Measurements from ENCODE around the gene SCAI.

DNA sequence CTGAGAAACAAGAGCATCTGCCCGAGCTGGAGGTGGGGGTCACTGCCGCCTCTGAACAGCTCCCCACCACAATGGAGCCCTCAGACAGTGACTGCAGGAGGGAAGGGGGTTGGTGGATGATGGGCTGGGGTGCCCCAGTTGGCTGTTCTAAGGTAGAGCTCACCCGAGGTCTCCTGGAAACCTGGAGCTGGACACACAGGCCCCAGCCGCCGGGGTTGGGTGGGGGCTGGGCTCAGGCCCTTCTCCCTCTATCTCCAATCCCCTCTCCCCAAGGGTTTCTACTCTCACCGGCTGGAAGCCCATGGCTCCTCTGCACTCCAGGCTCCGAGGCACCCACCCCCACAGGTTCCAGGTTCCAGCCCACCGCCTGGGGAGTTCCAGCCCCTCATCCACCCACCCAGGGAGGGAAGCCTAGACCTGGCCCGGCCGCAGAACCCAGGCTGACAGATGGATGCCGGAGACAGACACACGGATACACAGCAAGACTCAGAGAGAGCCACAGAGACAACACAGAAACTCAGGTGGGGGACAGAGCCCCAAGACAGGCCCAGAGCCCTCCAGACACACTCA, 731 bp downstream of the NR5A1 start:
- RRBS = 33% methylated on average over 2 of the region's 12 CpGs

DNA sequence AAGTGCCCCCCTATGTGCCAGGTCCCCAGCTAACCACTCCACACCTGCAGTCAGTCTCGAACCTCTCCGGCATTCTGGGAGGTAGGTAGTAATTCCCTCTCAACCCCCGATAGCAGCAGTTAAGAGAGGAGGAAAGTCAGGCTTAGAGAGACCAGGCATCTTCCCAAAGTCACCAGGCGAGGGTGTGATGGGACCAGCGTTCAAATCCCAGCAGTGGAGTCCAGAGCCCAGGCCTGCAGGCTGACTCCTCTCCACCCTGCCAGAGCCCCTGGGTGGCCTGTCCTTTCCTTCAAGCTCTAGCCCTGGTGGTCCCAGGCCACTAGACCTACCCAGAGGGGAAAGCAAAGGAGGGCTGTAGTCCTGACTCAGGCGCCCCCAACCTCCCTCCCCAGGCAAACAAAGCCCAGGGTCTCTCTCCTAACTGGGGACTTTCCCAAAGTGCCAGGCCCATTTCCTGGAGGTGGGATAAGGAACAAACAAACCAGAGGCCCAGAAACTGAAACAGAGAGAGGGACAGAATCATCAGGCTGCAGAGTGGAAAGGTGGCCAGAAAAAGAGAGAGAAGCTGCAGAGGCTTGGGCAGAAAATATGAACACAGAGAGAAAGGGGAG, 4.3 kb upstream of the NR5A1 start:
- RRBS = no CpG with 5 or more reads among the region's 6 CpGs

GRCh38 chr9:124659011-124659686, 112.0 kb downstream of the NR6A1 start:
- RRBS = no CpG with 5 or more reads among the region's 15 CpGs

GRCh38 chr9:124837993-124838393, 15.3 kb upstream of the WDR38 start:
- RRBS = no CpG with 5 or more reads among the region's 9 CpGs

DNA sequence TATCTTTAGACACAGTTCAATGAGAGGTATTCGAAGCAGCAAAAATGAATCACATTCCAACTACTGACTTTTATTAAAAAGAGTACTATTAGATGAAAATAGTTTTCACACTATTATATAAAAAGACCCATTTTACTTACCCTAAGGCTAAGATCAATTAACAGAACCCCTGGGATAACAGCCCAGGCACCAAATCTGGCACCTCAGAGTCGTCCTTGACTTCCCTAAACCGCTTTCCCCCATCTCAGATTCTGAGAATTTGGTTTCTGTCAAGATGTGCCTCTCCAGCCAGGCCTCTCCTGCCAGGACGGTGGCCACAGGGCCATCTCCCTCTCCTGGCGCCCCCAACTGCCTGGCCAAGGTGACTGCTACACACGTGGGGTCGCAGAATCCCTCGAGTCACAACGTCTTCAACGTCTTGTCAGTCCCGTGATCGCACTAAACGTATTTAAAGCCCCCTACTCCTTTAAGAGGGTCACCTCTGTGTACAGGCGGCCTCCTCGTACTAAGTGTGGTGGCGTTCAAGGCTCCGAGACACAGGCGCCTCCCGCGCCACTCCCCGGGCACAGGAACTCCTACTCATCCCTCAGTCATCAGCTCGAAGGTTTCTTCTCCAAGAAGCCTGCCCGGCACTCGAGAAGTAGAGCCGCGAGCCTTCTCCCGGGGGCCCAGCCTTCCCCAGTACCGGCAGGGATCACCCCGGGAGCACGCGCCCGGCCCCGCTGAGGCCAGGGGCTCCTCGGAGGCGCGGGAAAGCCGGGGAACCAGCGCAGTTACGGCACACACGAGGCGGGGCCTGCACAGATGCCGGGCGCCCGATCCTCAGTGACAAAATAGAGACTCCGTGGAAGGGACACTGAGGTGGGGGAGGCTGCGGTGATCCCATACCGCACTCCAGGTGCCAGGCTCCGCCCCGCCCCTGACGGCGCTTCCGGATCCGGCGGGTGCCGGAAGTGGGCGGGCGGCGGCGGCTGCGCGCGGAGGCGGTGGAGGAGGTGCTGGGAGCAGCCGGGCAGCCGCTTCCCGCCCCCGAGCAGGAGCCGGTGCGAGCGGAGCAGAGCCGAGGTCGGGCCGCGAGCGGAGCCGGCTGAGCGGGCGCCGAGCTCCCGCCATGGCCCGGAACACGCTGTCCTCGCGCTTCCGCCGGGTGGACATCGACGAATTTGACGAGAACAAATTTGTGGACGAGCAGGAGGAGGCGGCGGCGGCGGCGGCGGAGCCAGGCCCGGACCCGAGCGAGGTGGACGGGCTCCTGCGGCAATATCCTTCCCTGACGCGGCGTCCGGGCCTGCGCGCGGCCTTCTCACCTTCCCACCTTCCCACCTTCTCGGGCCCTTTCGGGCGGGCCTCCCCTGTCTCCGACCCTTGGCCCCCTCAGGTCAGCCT, 6.7 kb downstream of the ARPC5L start:
- RRBS = 1% methylated on average over 46 of the region's 112 CpGs

DNA sequence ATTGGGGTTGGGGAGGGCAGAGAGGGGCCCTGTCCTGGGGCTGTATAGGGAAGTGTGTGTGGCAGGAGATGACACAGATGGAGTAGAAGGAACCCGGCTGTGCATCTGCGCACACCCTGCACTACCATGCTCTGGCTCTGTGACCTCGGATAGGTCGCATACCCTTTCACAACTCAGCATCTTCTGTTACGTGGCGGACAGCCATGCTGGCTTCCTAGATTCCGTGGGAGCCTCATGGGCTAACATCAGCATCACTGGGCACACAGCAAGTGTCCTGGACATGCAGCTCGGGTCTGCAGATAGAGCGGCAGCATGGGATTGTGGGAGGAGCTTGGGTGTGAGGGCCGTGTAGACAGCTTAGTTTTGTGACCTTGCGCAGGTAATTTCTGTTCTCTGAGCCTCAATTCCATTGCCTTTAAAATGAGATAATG, 9.2 kb downstream of the ARPC5L start:
- RRBS = no CpG with 5 or more reads among the region's 11 CpGs

DNA sequence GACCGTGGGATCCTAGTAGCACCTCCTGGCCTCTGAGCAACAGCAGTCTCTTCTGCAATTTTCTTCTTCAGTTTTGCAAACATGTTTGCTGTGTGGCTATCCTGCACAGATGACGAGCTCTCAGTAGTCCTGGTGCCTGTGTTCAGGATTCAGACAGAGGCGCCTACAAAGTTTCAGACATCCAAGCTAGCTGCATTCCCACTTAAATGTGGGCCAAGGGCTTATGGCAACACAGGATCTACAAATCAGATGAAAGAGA, 2.3 kb downstream of the GOLGA1 start:
- RRBS = no CpG with 5 or more reads among the region's 3 CpGs

DNA sequence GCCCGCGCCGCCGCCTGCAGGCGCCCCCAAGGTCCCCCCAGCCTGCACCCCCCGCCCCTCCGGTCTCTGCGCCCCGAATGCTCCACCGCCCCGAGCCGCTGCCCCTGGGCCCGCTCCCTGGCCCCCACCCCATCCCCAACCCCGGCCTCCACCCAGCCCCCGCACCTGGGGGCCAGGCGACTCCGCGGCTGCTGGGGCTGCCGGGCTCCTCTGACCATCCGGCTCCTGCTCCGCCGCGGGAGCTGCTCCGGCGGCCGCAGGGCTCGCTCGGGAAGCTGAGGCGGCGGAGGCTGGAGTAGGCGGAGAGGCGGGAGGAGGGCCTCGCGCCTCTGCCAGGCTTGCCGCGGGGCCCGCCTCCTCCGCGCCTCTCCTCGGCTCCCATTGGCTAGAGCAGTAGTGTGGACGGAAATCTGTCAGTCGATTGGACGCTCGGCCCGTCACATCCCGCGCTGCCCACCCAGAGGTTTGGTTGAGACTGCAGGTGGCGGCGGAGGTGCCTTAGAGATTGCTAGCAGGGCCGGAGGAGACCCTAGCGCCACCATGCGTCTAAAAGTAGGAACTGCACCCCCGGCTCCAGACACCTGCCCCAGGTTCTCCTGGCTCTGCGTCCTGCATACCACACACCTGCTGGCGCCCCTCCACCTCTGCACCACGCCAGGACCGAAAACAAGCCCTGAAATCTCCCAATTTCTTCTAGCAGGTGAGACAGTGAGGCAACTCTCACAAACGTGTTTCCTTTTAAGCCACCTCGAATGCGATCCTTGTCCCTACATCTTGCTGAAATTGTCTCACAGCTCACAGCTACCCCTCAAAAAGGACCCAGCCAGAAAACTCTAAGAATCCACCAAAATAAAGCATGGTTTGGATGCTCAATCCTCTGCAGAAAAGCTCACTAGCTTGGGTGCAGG, at the start of gene SCAI:
TSS of gene SCAI (minus strand) at position 309 of the 908 bp plus-strand sequence.
- RRBS = under 1% methylated on average over 15 of the region's 60 CpGs

GRCh38 chr9:125343190-125343970, 81.8 kb downstream of the GAPVD1 start:
- RRBS = no CpG with 5 or more reads among the region's 2 CpGs

- RRBS = no CpG with 5 or more reads among the region's 17 CpGs
Observed at GRCh38 chr9:125424668-125425278, 163.1 kb downstream of the GAPVD1 start.

GRCh38 chr9:125746592-125746781, 686 bp upstream of the PBX3 start:
- RRBS = 1% methylated on average over 25 of the region's 25 CpGs

- RRBS = 27% methylated on average over 8 of the region's 30 CpGs
Observed at GRCh38 chr9:125748451-125749055, 1.4 kb downstream of the PBX3 start.

GRCh38 chr9:125769228-125770203, 22.3 kb downstream of the PBX3 start:
- RRBS = no CpG with 5 or more reads among the region's 7 CpGs

- RRBS = no CpG with 5 or more reads among the region's 8 CpGs
Observed at GRCh38 chr9:125915549-125915963, 168.4 kb downstream of the PBX3 start.

DNA sequence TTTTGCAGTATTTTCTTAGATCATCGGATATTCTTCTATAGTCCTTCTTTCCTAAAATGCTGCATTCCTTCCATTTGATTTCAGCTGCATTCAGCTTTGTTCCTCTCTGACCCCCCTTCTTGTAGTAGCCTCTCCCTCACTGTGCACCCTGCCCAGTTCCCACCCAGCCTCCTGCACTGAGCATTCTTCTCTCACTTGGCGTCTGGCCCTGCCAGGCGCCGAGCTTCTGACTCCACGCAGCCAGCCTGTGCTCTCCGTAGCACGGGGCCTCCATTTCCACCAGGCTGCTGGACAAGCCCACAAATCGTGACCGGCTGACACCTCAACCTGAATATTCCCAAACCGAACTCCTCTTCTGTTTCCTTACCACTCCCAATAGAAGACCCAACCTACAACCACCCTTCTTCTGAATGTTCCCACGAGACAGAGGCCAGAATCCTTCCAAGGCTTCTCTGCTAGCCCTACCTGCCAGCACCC, 40.0 kb downstream of the MVB12B start:
- RRBS = no CpG with 5 or more reads among the region's 11 CpGs

DNA sequence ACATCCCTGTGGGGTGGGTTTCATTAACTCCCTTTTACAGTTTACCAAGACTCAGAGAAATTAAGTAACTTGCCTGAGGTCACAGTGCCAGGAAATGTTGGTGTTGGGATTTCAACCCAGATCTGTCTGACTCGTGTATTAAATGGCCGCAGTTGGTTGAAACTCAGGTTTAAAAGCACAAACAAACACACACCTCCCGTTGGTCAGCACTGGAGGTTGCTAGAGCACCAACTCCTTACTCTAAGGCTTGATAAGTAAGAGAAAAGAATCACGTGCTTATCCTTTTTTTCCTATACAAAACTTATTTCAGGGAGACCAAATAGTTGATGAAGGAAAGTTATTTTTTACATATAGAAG, 63.6 kb downstream of the MVB12B start:
- RRBS = no CpG with 5 or more reads among the region's 4 CpGs

DNA sequence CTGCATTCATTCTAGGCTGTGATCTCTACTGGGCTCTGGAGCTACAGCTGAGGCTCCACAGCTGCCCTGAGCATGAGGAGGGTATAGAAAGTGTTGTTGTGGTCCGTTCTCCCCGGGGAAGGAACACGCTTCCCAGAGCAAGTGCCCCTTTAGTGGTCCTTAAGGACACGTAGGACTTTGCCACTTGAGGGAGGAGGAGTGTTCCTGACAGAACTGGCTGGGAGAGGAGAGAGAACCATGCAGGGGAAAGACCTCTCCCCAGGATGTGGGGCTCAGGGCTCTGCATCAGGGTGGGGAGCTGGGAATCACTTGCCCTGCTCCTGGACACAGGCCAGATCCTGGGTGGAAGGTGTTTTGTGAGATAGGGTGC, 117.3 kb upstream of the LMX1B start:
- RRBS = no CpG with 5 or more reads among the region's 4 CpGs

DNA sequence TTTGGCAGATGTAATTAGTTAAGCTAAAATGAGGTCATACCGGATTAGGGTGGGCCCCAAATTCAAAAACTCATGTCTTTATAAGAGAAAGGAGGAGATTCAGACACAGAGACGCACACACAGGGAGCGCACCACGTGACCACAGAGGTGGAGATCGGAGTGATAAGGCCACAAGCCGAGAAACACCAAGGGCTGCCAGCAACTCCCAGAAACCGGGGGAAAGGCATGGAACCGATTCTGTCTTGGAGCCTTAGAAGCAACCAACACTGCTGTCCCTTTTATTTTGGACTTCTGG, 31.8 kb upstream of the LMX1B start:
- RRBS = no CpG with 5 or more reads among the region's 8 CpGs

DNA sequence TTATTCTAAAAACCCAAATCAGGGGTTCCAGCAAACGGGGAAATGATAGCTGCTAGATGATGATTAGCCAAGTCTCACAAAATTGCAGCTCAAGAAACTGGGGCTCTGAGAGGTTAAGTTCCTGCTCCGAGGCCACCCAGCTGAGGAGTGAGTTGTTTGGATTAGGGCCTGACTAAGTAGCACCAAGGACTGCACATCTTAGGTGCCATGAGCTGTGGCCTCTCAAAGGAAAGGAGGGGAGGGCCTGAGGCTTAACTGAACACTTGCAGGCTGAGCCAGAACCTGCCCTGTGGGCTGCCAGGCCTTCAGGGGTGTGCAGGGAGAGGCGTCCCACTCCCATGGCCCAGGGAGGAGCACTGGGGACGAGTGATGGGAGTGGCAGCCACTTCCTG, 21.9 kb downstream of the LMX1B start:
- RRBS = no CpG with 5 or more reads among the region's 4 CpGs

- RRBS = no CpG with 5 or more reads among the region's 14 CpGs
Observed at GRCh38 chr9:126673545-126674104, 59.9 kb downstream of the LMX1B start.

Data from skeletal muscle cell (primary cell).